Calu3 (cell line): Measurements from ENCODE around the genes ZC3H7B, PHF5A and SEPTIN3.

DNA sequence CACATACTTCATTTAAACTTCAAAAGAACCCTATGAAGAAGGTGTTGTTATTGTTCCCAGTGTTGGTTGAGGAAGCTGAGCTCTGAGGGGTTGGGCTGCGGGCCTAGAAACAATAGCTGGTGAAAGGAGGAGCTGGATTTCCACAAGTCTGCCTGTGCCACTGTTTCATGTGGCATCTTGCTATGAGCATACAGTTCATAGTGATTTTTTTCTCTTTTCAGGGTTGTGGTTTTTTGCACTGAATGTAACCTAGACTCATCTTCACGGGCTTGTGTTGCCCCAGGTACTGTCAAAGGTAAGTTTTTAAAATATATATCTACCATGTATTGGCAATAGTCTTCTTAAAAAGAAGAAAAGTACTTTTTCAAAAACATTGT, 60.9 kb upstream of the TNRC6B start:
- PRO-cap: no peak

GRCh38 chr22:40265018-40265841, 81.1 kb upstream of the ADSL start:
- PRO-cap: no peak

DNA sequence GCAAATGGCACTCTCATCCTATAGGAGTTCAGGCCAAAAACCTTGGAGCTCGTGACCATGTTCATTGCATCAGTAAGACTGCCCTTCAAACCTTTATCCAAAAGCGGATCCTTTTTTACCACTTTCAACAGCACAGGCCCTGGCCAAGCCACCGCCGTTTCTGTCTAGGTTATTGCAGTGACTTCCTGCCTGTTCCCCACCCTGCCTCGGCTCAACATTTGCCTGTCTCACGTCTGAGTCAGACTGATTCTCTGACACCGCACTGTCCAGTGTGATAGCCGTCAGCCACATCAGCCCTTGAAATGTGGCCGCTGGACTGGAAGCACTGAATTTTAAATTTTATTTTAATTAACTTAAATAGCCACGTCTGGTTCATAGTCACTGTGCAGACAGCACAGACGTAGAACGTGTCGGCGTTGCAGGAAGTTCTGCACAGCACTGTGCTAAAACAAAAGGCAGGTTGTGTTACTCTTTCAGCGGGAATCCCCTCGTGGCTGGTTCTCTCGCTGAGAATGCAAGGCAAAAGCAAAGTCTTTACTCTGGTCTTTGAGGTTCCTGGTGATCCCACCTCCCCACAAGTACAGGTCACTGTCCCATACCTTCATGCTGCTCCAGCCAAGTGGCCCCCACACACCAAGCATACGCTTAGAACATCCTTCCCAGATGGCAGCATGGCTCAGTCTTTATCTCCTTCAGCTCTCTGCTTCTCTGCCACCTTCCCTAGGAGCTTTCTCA, 56.2 kb upstream of the ADSL start:
- PRO-cap: no peak

GRCh38 chr22:40651581-40652406, 15.3 kb upstream of the MRTFA start:
- PRO-cap: bidirectional peak, plus-strand start at chr22:40651913, minus-strand start at chr22:40651720; bidirectional peak, plus-strand start at chr22:40652272, minus-strand start at chr22:40652134

- PRO-cap: no peak
Observed at GRCh38 chr22:40854835-40855515, 1.5 kb downstream of the ST13 start.

GRCh38 chr22:41151735-41152065, 53.4 kb upstream of the L3MBTL2 start:
- PRO-cap: no peak

DNA sequence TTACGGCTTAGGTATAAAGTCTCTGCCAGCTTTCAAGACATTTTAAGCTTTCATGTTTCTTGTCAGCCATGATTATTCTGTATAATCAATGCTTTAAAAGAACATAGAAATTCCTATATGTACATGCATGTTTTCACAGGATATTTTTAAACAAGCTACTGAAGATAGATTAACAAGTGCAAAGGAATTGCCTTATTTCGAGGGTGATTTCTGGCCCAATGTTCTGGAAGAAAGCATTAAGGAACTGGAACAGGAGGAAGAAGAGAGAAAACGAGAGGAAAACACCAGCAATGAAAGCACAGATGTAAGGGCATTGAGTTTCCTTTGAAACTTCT, 32.8 kb upstream of the L3MBTL2 start:
- PRO-cap: no peak

GRCh38 chr22:41237281-41238269, 3.2 kb downstream of the CHADL start:
- PRO-cap: bidirectional peak, plus-strand start at chr22:41237766, minus-strand start at chr22:41237678

DNA sequence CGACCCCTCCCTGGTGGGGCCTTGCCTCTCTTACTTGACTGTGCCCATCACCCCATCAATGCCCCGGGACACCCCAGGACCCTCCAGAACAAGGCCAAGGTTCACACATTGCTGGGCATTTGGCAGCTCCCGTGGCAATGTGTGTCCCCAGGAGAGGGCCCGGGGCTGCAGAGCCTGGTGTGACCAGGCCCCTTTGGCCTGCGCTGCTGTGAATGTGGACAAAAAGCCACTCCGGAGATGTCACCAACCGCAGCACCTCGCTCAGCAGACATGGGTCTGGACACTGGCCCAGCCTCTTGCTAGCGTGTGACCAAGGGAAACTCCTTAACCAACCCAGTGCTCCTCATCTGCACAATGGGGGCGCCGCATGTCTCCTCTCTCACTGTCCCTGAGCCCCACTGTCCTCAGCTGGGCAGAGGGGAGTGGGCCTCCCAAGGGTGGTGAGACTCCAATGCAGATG, 8.0 kb upstream of the CHADL start:
- PRO-cap: no peak

GRCh38 chr22:41258625-41259332, 18.0 kb upstream of the CHADL start:
- PRO-cap: no peak

DNA sequence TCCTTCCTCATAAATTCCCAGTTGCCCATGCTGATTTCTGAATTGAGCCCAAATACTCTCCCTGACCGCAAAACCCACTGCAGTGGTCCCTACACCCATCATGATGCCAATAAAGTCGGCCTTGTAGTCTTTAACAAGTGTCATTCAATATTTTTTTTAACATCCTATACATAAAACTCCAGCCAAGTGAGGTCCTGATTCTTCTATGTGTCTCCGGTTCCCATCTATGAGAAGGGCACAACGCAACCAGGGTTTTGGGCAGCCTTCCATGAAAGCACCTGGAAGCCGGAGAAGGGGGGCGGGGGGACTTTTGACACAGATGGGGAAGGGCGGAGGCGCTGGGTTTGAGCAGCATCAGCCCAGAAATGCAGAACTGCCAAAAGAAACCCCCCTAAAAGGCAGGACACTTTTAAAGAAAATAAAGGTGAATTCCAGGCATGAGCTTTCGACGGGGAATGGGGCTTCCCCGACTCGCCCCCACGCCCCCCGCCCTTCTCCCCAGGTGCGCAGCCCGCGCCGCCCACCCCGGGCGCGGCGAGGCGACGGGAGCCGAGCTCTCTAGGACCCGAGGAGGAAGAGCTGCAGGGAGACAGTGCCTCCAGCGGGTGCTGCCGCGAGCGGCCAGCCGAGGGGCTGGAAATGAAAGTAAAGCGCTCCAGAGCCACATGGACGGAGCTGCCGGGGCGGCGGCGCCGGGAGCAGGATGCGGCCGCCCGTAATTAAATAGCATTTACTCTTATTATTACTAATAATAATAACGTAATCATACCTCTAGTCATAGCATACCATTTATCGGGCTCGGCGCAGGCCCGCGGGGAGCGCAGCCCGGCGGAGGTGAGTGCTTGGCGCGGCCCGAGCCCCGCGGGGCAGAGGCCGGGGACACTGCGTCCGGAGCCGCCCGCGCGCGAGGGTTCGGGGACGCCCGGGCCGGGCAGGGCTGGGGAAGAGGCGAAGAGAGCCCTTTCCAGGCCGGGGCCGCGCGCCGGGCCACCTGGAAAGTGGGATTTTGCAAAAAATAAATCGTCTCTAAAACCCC, at the start of gene ZC3H7B:
Gene ZC3H7B (plus strand): TSS at position 587 of the 1,036 bp plus-strand sequence.
- PRO-cap: bidirectional peak, plus-strand start at position 666 of the sequence, minus-strand start at position 594 of the sequence

DNA sequence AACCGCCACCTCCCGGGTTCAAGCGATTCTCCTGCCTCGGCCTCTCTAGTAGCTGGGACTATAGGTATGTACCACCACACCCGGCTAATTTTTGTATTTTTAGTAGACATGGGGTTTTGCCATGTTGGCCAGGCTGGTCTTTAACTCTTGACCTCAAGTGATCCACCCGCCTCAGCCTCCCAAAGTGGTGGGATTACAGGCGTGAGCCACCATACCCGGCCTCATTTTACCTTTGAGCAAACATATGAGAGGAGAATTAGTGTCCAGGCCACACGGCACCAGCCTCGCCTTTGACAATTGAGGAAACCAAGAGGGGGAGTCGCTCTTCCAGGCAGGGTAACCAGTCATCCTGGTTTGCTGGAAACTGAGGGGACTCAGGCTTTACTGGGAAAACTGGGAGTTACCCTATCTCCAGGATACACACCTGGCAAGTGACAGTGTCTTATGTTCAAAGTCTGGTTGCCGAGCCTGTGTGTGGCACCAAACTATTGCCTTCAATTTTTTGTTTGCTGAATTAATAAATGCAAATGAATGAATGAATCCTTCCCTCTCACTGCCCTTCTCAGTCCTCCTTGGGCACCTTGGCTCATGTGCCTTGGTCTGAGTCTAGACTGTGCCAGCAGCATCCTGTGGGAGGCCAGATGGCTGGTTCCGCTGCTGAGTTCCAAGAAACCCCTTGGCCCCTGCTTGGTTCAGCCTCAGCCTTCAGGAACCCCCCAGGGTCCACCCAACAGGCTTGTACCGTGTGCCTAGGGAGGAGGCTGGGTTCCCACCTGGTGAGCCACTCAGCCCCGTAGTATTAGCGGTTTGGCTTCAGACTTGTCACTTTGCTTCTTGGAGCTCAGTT, 31.2 kb downstream of the TOB2 start:
- PRO-cap: no peak

DNA sequence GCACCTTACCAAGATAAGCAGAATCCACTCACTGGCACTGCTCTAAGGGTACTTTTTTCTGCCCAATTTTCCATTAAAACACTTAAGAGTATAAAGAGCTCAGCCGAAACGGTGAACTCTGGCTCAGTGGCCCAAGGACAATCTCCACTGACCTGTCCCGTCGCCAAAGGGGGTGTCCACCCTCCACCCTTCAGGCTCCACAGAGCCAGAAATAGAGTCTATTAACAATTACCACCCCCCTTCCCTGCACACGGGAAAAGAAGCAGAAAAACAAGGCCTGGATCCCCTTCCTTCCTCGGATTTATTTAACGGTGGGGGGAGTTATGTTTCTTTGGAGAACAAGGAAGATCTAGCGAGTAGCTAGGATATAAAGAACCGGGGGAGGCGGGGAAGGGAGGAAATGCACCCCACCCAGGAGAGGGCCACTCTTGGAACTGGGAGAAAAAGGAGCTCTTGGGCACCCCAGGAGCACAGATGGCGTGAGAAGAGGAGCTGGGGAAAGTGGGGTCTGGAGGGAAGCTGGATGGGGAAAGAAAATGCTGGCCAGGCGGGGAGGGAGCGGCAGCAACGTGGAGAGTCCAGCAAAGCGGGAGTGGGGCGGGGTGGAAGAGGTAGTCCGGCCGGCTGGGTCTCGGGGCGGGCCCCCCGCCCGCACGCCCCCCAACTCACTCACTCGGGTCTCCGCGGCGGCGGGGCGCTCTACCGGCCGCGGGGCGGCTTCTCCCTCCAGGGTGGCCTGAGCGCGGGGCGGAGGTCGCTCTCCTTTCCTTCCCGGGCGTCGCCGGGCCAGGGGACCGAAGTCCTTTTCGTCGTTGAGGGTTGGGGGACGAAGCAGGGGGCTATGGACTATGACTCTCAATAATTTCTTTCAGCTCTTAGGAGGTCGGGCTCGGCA, 648 bp downstream of the TOB2 start:
- PRO-cap: bidirectional peak, plus-strand start at position 584 of the sequence, minus-strand start at position 436 of the sequence

GRCh38 chr22:41447093-41447446, 469 bp upstream of the TOB2 start:
- PRO-cap: no peak

GRCh38 chr22:41468567-41468932, at the start of gene PHF5A:
Gene PHF5A, minus strand, starts transcription at chr22:41468692.
- PRO-cap: bidirectional peak, plus-strand start at chr22:41468794, minus-strand start at chr22:41468688

DNA sequence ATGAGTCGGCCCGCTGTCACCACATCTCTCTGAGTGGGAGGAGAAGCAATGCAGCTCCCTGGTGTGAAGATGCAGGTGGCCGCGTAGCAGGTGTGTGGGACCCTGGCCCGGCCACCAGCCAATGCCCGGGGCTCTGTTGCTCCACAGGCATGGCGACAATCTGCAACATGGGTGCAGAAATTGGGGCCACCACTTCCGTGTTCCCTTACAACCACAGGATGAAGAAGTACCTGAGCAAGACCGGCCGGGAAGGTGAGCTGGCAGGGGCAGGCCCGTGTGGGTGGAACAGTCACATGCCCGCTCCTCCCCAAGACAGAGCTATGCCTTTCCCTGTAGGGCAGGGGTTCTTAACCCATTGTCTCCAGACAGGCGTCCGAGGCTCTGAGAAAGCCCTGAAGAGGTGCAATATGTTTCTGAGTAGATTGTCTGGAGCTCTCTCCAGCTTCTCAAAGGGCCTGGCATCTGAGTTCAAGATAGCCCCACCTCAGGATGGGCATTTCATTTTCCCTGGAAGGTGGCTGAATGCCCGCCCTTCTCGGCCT, 26.8 kb downstream of the POLR3H start:
- PRO-cap: no peak

- PRO-cap: no peak
Observed at GRCh38 chr22:41519914-41520392, 24.3 kb downstream of the POLR3H start.

DNA sequence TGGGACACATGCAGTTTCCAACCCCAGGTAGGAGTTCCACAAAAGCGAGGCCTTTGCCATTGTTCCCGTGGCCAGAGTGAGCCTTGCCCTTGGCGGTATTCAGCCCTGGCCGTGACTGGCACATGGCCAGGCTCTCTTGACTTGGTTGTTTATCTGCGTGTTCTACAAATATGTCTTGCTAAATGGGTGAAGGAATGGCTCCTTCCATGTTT, 20.1 kb downstream of the POLR3H start:
- PRO-cap: no peak

DNA sequence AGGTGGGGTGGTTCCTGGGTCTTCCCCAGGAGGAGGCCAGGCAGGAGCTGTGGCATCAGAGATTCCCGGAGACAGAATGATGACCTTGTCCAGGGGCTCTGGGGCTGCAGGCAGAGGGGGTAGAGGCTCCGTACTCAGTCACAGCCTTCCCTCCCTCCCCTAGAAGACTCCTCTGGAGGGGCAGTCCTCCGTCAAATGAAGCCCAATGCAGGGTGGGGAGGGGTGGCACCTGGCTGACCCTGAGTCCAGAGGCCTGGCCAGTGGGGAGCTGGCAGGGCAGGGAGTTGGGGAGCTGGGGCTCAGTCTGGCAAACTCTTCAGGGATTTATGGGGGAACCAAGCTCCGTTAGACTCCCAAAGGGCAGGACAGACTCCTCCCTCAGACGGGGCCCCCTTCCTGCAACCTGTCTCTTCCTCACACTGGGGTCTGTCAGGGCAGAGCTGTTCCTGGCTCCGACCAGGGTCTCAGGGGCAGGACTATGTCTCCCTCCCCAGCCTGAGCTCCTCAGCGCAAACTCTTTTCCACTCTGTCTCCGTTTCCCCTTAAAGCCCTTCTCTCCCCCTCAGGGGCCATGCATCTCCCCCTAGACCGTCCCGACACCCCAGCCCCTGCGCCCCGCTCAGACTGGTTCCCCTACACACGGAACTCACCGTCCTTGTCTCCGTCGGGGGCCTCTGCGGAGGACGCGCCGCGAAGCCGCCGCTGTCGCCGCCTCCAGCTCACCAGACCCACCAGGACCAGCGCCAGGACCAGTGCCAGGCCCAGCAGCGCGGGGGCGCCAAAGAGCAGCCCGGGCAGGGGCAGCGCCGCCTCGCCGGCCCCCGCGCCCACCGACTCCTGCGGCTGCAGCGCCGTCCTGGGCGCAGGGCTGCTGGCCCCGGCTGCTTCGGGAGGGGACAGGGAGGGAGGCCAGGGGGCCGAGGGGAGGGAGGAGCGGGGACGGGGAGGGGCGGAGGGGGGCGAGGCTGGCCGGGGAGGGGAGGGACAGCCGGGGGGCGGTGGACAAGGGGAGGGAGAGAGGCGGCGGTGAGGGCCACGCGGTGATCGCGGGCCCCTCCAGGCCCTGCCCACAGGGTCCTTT, 815 bp downstream of the TNFRSF13C start:
- PRO-cap: no peak

- PRO-cap: no peak
Observed at GRCh38 chr22:41969086-41969784, at the start of gene SEPTIN3. Gene SEPTIN3, plus strand, starts transcription at chr22:41969443.